ENCODE measurements around the genes DDX47, EMP1 and PLBD1.

DNA sequence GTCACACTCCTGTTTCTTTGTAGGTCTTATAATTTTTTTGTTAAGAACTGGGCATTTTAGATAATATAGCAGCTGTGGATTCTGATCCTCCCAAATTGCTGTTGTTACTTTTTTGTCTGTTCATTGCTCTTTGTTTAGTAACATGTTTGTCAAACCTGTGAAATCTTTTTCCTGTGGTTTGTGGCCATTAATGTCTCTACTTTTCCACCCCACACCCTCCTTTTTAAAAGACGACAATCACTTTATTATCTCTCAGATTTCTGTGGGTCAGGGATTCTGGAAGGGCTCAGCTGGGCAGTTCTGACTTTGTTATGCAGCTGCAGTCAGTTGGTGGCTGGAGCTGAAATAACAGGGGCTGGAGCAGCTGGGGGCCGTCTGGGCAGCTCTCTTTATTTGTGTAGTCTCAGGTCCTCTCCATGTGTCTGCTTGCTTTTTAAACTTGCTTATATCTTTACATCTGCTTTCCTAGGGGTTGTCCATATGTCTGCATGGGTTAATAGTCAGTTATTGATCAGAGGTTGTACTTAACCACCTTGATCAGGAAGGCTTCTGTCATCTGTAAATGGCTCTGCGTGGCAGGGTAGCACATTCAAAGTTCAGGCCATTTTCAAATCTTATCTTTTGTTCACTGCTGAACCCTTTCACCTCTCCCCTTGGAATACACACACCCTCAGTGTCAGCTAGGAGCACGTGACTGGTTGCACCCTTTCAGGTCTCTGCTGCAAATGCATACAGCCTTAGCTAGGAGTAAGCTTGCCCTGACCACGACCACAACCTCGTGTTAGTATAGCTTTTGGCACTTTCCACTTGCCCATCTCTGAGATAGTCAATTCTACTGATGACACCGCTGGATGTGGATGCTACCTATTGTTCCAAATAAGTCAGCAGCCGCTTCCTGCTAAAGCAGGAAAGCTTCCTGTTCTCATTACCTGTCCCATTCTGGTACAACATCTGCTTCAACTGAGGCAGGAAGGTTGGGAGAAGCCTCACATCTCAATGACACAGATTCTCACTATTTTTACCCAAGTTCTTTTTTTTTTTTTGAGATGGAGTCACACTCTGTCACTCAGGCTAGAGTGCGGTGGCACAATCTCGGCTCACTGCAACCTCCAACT, 28.0 kb downstream of the BORCS5 start:
- RRBS = no CpG with 5 or more reads among the region's 10 CpGs

DNA sequence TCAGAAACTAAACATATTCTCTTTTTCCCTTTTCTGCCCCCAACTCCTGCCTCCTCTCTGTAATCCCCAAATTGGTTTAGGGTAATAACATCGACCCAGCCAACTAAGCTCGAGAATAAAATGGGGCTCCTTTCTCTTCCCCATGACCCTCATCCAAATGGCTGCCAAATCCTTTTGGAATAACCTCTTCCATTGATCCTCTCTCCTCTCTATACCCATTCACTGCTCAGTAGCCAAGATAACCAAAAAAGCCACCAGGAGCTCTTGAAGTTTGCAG, 75.0 kb downstream of the DUSP16 start:
- RRBS = no CpG with 5 or more reads among the region's 2 CpGs

DNA sequence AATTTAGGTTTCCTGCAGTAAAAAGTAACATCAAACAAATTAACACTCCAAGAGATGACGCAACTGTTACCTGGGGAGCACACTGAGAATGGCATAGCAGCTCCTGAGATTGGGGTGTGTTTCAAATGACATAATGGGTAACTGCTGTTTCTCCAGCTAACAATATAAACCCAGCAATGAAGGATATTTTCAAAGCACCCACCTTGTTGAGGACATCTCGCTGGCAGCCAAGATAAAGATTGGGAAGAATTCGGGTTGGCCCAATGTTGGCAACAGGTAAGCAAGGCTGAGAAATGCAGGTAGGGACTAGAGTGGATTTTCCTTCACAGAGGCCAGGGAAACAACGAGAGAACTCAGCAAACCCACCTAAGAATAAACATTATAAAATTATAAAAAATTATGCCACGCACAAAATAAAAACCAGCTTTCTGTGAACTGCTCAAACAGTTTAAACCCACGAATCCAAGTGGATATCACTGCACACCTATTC, 62.3 kb downstream of the DUSP16 start:
- RRBS = no CpG with 5 or more reads among the region's 6 CpGs

DNA sequence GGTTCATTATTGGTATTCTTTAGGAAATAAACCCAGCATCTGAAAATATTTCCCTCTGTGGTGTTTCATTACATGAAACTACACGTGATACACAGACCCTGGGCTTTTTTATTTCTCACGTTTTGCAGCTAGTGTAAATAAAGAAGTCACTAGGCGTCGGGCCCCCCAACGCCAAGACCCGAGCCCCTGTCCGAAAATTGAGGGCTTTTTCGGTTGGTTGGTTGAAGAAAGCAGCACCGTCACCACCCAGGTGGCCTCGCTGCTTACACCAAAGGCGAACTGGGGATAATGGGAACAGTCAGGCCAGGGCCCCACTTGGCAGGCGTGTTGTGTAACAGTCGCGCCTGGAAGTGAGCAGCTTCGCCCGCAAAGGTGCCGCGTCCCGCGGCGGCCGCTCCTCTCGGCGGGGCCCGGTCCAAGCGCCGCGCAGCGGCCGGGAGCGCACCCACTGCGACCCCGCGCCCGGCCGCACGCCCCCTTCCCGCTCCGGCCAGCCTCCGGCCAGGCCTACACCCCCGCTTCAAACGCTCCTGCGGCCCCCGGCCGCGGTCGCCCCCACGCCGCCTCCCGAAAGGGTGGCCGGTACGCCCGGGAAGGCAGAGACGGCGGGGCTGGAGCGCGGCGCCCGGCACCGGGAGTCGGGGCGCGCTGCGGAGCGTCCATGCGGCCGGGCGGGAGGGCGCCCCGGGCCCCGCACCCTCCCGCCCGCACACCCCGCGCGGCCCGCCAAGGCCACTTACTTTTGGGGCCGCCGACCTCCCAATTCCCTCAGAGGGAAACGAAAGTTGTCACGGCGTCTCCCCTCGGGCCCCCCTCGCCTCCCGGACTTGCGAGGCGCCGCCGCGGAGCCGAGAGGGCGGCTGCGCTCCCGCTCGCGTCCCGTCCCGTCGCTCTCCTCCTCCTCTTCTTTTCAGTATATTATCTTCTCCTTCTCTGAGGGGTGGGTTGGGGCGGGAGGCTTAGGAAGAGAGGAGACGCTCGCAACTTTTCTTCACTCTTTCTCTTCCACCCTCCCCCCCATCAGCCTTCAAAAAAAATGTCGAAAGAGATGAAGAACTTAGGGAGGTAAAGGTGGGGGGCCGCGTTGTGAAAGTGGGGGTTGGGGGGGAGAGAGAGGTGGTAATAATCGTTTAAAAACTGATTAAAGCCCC, 911 bp downstream of the DUSP16 start:
- RRBS = 2% methylated on average over 27 of the region's 106 CpGs

DNA sequence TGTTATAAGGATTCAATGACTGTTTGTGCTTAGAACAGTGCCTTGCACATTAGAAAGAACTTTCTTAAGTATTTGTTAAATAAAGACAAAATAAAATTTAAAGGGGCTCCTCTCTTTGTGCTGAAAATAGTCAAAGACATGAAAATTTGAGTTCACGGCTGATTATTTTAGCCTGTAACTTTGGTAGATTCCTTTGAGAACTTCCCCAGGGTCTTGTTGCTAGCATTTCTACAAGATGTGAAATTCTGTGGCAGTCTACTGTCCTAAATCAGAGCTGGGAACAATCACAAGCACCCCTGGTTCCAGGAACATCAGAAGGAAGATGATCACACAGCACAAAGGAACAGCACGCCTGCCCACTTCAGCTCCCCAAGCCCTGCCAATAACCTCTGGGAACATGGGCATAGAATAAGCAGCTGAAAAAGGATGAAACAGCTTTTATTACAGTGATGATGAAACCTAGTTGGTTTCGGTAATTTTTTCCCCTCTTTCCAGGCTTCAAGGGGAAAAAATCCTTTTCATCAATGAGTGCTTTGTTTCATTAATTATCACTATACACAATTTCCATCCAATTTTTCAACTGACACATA, 12.3 kb downstream of the GPR19 start:
- RRBS = no CpG with 5 or more reads among the region's 3 CpGs

- RRBS = no CpG with 5 or more reads among the region's 11 CpGs
Observed at GRCh38 chr12:12736422-12737167, 19.4 kb downstream of the CDKN1B start.

GRCh38 chr12:12813067-12813614, at the start of gene DDX47:
Gene DDX47 (plus strand): TSS chr12:12813346.
- RRBS = 3% methylated on average over 12 of the region's 33 CpGs

GRCh38 chr12:12908629-12909390, 17.4 kb downstream of the GPRC5A start:
- RRBS = no CpG with 5 or more reads among the region's 17 CpGs

GRCh38 chr12:12909940-12910554, 18.7 kb downstream of the GPRC5A start:
- RRBS = no CpG with 5 or more reads among the region's 4 CpGs

DNA sequence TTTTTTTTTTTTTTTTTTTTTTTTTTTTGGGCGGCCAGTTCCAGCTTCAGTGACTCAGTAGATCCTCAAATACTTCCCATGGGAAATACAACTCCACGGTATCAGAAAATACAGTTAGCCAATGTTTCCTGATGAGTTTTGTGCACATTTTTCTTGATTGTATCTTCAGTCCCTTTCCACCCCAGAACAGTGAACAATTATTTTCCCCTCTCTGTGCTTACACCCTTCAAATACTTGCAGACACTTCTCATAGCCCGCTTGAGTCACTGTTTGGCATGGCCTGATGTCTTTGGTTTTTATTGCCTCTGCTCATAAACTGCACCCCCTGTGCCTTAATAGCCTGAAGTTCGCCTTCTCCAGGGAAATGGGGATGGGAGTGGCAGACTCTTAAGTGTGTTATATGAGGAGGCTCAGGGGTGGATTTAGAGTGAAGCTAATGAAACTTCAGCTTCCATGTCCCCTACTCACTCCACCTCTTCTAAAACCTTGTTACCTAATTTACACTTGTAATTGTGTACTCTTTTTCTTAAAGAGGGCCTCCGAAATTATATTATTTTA, 4.9 kb downstream of the GSG1 start:
- RRBS = no CpG with 5 or more reads among the region's 5 CpGs

GRCh38 chr12:13101932-13102419, 1.5 kb downstream of the GSG1 start:
- RRBS = no CpG with 5 or more reads among the region's 7 CpGs

- RRBS = no CpG with 5 or more reads among the region's 9 CpGs
Observed at GRCh38 chr12:13147870-13148423, 44.5 kb upstream of the GSG1 start.

- RRBS = no CpG with 5 or more reads among the region's 12 CpGs
Observed at GRCh38 chr12:13196308-13197021, at the start of gene EMP1. Gene EMP1 (plus strand): TSS chr12:13196726.

DNA sequence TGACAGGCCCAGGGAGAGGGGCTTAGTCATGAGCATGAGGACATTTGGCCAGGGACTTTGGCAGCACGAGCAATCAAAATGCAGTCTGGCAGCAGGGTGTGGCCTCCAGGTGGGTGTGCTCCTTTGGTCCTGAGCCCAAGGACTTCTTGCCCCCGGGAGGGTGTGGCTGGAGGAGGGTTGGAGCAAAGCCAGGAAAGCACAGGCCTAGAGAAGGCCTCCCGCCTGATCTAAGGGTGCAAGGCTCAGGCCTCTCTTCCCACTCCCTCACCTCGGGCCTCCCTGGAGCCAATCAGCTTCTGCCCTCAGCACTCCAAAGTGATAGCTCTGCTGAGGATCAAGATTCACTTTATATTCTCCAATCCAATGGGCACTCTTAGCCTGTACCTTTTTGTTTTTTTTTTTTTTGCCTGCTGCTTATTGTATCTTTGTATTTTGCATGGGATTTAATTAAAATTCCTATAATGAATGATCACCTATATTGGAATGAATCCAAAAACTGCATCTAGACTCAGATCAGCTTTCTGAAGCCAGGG, 25.8 kb downstream of the EMP1 start:
- RRBS = no CpG with 5 or more reads among the region's 4 CpGs

DNA sequence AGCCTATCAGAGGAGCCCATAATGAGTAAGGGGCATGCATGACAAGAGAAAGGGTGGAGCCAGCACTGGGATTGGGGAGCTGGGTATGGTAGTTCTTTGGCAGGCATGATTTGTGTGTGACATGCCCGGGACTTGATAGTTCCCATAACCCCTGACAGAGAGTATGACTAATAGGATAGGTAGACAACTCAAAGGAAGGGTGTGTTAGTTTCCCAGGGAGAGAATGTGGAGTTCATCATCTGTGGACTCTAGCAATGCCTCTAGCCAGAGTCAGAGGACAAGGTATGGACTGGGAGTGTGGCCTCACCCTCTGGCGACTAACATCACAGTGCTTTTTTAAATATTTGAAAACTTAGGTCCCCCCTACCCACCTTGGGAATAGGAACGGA, 143.1 kb downstream of the EMP1 start:
- RRBS = no CpG with 5 or more reads among the region's 3 CpGs

GRCh38 chr12:14567132-14568556, at the start of gene PLBD1:
Gene PLBD1 (minus strand): TSS chr12:14567883.
- RRBS = 2% methylated on average over 22 of the region's 92 CpGs

DNA sequence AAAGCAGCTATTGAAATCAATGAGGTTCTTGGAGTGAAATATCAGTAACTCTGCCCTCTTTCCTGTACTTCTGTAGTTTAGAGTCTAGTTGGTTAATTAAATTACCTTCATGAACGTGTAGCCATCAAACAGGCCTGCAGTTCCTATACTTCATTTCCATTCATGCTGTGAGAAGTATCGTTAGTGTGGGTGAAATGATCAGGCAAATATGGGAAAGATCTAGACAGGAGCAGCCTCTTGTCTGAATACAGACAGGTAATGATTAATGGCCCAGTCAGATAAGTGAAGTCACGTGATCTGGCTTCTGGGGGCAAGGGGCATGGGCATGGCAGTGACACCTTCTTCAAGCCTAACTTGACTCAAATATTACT, 17.9 kb downstream of the GUCY2C start:
- RRBS = no CpG with 5 or more reads among the region's 3 CpGs

DNA sequence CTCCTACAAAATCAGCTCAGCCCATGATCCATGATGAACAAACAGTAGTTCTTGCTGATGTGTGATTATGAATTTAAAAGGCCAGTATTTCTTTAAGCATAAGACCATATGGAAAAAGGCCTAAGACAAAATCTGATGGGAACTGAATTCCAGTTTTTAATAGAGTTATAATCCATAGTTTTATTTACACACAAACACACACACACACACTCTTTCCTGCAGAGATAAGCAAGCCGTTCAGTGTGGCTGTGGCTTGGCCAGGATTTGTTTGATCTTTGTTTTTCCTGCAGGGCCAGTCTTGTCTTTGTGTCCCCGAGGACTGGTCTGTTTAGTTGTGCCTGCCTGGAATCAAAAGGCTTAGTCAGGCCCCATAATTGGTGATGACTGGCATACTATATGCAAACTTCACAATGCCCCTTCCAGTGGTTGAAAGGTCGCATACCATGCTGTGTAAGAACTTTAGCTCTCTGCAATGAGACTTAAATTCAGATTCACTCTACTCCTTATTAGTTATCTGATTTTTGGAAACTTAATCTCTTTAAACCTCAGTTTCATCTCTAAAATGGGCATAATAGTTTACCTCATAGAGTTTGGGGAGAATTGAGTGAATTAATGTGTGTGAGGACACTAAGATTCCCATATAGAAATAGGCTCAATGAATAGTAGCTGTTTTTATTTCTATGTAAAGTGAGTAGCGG, 3.1 kb downstream of the H2AJ start:
- RRBS = no CpG with 5 or more reads among the region's 4 CpGs

- RRBS = no CpG with 5 or more reads among the region's 5 CpGs
Observed at GRCh38 chr12:14836094-14836870, 7.0 kb downstream of the ART4 start.

GRCh38 chr12:14955910-14956825, 5.2 kb downstream of the ARHGDIB start:
- RRBS = no CpG with 5 or more reads among the region's 9 CpGs